Fibroblast of the aortic adventitia (primary cell): ENCODE measurements around the gene BPIFA1.

DNA sequence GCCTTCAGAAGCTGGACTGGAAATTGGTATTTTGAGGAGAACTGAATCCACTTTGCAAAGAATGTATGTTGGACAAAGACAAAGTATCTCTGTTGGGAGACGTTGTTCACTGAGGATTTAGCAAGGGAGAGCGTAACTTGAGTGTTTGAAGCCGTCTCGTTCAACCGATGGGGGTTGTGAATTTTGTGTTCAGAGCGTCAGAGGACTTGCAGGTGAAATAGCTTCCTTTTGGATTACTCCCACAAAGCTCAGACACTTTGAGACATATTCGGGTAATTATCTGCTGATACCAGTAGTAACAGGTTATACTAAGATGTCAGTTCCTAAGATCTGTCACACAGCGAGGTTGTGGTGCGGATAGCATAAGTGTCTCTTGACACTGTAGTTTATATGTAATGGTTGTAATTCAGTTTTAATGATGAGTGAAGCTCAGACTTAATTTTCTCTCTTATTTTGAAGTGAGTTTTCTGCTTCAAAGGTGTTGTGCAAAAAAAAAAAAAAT is 1.5 kb downstream of the ASXL1 start:
- CAGE, long polyA plus RNA: no peak

GRCh38 chr20:32444871-32445571 is 86.9 kb downstream of the ASXL1 start:
- CAGE, long polyA plus RNA: no peak

GRCh38 chr20:32480843-32481201 is 104.3 kb downstream of the NOL4L start:
- CAGE, long polyA plus RNA: no peak

DNA sequence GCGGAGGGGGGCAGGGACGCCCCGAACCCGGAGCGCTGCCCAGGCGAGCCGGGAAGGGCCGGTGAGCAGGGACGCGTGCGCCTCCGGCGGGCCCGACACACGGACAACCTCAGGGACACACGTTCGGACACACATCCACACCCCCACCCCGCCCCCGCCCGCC is 897 bp downstream of the NOL4L start:
- CAGE, long polyA plus RNA: no peak

- CAGE, long polyA plus RNA: no peak
Observed at GRCh38 chr20:32627061-32628366, 42.4 kb upstream of the NOL4L start.

DNA sequence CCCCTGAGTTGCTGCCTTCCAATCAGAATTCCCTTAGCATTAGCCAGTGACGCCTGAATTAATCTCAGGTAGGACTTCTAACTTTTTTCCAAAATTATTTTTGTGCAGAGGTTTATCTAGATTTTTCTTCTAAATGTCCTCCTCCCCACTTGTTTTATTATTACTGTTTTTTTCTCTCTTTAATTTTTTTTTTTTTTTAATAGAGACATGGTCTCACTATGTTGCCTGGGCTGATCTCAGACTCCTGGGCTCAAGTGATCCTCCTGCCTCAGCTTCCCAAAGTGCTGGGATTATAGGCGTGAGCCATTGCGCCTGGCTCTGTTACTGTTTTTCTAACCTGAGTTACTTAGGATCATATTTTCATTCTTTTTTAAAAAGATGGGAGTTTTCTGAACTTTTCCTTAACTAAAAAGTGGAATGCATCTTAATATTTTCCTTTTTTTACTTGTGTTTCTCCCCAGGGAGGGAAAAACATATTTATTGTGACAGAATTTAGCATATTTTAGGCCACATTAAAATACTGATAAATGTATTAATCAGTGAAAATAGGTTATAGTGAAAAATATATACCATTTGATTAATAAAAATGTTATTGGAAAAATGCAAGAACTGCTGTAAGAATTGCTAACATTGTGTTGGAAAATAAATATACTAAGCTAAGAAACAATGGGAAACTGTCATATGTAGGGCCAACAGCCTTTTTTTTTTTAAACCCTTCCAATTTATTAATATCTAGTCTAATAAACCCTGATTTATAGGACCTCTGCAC is 1.2 kb upstream of the EFCAB8 start:
- CAGE, long polyA plus RNA: no peak

DNA sequence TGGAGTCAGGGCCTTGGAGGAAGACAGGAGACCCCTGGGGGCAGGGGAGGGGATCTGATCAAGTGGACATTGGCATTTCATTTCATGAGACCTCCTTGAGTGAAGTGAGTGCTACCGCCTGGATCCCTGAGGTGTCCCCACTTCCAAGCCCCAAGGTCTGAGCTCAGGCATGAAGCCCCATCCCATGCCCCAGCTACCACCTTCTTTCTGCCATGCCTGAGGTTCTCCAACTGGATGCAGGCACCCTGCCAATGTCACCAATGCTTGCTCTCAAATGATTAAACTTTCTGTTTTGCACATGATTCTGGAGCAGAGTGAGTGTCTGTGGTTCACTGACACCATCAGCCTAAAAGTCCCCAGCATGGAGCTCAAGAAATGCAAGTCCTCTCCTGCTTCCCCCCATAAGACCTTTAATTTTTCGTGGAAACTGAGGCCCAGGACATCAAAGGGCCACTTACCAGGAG is 43.7 kb upstream of the BPIFA2 start:
- CAGE, long polyA plus RNA: no peak

DNA sequence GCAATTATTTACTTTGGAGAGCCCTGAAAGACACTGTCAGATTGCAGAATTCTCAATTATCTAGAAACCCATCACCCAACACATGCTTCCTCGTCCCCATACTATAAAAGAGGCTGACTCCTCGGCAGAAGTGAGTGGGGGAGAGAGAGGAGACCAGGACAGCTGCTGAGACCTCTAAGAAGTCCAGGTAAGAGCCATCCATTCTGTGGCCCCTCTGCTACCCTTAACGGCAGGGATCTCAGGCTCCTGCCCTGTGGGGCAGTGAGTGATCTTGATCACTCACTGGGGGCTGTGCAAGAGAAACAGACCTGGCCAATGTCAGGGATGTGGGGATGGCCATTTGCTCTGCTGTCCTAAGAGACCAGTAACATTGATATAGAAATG is at the start of gene BPIFA1:
Gene BPIFA1 (plus strand): TSS at position 133 of the 384 bp plus-strand sequence.
- CAGE, long polyA plus RNA: no peak

DNA sequence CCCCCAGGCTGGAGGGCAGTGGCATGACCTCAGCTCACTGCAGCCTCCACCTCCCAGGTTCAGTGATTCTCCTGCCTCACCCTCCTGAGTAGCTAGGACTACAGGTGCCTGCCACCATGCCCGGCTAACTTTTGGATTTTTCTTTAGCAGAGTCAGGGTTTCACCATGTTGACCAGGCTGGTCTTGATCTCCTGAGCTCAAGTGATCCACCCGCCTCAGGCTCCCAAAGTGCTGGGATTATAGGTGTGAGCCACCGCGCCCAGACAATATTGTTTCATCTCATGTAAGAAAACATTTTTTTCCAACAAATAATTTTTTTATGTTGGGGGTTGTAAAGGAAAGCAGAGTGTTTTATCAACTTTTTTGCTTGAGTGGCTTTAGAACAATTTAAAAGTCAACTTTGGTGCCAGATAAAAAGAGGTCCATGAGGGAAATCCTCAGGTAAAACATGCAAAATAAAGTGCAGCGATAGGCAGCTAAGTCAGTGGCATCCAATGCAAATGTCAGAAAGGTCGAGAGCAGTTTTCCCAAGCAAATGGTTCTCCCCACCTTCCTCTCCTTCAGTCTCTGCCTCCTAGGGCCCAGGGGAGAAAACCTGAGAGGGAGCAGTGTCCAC is 43.1 kb downstream of the CDK5RAP1 start:
- CAGE, long polyA plus RNA: no peak

DNA sequence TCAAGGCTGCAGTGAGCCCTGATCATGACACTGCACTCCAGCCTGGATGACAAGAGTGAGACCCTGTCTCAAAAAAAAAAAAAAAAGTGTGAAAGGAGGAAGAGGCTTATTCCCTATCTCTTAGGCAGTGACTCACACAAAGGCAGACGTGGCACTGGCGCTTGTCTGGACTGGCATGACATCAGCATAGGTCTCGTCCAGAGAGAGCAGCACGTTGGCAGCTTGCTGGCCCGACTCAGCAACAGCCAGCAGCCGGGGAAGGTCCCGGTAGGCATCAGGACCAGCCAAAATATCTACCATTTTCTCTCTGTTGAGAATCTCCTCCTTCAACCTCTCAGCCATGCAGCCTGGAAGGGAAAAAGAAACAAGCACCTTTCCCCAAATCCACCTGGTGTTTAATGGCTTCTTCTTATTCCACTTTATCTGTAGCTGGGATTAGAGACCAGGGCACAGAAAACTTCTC is 14.1 kb downstream of the CDK5RAP1 start:
- CAGE, long polyA plus RNA: no peak

DNA sequence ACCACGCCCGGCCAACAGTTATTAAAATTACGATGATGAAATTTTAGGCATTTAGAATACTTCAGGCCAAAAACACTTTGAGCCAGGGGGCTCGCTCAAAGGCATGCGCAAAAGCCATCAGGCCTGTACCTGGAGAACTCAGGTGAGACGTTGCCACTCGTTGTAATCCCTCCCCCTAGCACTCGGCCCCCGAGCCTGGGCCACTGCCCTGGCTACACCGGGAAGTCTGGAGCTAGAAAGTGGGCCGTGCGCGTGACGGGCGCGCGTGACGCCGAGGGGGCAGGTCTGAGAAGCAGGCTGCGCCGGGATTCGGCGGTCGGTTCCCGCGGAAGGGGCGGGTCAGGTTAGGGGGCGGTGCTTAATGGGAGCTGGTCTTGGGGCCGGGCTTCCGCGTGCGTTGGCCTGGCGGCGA is 283 bp upstream of the CBFA2T2 start:
- CAGE, long polyA plus RNA: no peak

GRCh38 chr20:33554753-33555601 is 65.1 kb downstream of the CBFA2T2 start:
- CAGE, long polyA plus RNA: no peak

GRCh38 chr20:33556136-33556684 is 66.3 kb downstream of the CBFA2T2 start:
- CAGE, long polyA plus RNA: no peak

- CAGE, long polyA plus RNA: no peak
Observed at GRCh38 chr20:33663614-33664307, 1.6 kb downstream of the C20orf144 start.

GRCh38 chr20:33667144-33668523 is 891 bp downstream of the ACTL10 start:
- CAGE, long polyA plus RNA: no peak

DNA sequence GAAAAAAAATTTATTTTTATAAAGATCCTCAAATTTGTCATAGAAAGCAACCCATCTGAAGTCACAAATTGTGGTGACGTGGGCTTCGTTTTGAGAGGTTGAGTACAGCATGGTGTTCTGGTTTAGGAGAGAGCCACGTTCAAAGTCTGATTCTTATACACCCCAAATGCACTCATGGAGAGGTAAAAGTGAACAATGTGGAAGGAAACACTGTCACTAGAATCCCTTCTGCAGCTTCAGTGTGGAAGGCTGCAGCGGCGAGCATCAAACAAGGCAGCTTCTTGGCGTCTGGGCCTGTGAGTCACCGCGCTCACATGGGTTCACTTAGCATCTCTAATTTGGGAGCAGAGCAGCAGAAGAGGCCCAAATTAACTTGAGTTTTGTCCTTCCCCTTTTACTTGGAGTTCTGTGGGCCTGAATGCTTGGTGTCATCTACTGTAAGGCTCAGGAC is 10.9 kb upstream of the E2F1 start:
- CAGE, long polyA plus RNA: no peak

DNA sequence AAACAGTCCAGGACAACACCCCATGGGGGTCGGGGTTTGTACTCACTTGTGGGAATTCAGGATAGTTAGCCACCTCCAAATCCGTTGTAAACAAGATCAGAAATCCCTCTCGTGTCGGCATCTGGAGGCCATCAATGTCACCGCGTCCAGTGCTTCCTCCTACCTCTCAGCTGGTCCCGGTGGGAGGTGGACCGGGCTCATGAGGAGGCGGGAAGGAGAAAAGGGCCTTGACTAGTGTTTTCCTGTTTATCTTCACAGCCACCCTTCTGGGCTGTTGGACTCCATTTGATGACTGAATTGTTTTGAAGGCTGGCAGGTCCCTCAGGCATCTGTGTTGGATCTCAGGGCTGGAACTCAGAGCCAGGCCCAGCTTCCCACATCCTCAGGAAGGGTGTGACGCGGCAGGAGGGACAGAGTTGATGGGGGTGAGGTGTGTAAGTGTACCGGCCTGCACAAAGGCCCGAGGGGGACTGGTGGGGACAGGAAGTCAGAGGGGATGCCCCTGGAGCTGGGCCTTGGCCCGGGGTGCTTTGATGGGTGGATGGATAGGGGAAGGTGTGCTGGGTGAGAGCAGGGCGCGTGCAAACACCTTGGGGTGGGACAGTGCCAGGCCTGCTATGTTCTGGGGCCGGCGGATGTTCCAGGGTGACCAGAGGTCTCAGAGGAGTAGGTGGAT is 18.1 kb upstream of the CHMP4B start:
- CAGE, long polyA plus RNA: no peak

GRCh38 chr20:33812894-33813506 is 1.9 kb downstream of the CHMP4B start:
- CAGE, long polyA plus RNA: no peak

DNA sequence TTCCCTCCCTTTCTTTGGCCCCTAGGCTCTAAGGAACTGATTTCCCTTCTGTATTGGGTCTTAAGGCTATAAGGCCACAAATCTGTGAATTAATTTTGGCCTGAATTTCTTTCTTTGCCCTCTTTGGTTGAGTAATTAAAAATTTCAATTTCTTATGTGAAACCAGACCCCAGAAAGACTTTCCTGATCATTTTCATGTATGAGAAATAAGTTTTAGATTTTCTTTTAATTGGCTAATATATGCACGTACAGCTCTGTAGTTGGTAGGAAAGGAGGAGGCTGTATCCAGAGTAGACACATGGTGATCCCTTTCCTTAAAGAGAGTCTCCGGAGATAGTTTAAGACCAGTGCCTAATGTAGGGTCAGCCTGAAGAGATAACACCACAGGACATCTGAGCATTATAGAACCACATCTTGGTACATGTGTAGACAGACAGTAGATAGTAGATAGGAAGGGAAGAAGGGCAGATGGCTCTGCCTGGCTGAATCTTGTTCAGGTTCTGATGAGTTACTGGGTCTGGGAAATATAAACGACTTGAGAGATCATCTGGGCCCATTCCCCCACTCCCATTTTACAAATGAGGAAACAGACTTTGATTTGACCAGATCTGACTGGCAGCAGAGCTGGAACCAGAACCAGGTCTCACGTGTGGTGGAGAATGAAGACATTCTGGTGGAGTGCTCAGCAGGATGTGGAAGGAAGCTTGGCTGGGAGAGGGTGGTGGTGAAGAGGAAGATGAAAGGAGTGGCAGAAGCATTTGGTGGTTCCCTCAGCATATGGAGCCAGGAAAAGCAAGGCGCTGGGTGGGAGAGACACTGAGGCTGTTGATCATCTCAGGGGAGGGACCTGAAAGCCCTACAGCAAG is 18.5 kb downstream of the CHMP4B start:
- CAGE, long polyA plus RNA: no peak

GRCh38 chr20:33848227-33848712 is 37.1 kb downstream of the CHMP4B start:
- CAGE, long polyA plus RNA: no peak